ENCODE results near the gene OBP2A.

DNA sequence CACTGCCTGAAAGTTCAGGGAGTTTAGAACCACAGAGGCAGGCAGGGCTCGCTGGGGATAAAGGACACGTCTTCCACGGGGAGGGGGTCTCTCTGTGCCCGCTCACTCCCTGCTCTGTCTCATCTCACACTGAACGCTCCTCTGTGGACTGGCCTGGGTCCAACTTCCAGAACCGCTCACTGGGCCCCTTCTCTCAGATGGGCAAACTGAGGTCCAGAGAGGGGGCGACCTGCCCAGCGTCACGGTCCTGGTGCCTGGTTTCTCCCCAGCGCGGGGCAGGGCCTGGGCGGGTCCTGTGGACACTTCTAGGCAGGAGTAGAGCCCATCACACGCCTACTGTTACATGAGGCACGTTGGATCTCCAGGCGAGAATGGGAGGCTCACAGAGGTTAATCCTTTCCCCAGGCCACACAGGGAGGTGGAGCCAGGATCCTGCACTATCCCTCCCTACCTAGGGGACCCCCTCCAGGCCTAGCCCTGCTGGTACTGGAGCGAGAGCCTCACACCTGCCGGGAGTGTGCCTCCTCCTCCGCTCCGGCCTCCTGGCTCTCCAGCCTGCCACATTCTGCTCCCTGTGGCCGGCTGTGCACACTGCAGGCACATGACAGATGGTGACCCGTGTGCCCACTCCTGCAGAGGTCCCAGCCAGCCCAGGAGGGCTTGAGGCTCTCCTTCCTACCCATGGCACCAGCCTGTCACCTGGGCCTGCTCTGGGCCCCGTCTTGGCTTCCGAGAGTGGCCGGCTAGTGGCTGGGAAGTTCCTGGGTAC, 93.3 kb downstream of the RXRA start:
- RRBS: 17% methylated on average over 1 of the region's 24 CpGs

DNA sequence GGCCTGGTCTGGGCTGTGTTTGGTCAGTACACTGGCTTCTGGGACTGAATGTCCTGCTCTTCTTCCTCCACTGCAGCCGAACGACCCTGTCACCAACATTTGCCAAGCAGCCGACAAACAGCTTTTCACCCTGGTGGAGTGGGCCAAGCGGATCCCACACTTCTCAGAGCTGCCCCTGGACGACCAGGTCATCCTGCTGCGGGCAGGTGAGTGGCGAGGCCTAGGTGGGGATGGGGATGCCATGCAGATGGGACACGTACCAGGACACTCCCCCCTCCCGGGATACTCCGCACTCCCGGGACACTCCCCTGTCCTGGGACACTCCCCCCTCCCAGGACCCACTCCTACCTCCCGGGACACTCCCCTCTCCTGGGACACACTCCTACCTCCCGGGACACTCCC, 95.3 kb downstream of the RXRA start:
- RRBS: 94% methylated on average over 2 of the region's 13 CpGs

DNA sequence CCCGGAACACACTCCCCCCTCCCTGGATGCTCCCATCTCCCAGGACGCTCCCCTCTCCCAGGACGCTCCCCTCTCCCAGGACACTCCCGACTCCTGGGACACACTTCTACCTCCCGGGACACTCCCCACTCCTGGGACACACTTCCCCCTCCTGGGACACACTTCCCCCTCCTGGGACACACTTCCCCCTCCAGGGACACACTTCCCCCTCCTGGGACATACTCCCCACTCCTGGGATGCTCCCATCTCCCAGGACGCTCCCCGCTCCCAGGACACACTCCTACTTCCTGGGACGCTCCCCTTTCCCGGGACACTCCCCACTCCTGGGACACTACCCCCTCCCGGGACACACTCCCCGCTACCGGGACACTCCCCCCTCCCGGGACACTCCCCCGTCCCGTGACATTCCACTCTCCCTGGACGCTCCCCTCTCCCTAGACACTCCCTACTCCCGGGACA, 95.8 kb downstream of the RXRA start:
- RRBS: 95% methylated on average over 5 of the region's 17 CpGs

GRCh38 chr9:134455869-134456894, 129.9 kb downstream of the RXRA start:
- RRBS: 97% methylated on average over 9 of the region's 46 CpGs

DNA sequence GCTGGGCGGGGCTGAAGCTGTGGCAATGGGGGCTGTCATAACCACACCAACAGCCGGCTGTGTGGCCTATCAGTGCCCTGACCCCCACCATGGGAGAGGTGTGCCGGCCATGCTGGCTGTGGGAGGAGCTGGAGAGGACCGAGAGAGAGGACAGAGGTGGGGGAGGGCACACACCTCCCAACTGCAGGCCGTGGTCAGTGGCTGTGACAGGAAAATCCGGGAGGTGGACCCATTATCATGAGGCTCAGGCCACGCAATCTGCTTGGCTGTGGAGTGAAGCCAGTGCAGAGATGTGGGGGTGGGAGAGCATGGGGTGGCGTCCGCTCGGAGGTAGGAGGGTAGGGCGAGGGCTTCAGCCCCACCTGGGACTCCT, 136.0 kb downstream of the RXRA start:
- RRBS: 55% methylated on average over 2 of the region's 11 CpGs

GRCh38 chr9:134579460-134579812, 62.2 kb upstream of the COL5A1 start:
- RRBS: no CpG with 5 or more reads among the region's 1 CpG

GRCh38 chr9:134692305-134692838, 50.8 kb downstream of the COL5A1 start:
- RRBS: no CpG with 5 or more reads among the region's 13 CpGs

DNA sequence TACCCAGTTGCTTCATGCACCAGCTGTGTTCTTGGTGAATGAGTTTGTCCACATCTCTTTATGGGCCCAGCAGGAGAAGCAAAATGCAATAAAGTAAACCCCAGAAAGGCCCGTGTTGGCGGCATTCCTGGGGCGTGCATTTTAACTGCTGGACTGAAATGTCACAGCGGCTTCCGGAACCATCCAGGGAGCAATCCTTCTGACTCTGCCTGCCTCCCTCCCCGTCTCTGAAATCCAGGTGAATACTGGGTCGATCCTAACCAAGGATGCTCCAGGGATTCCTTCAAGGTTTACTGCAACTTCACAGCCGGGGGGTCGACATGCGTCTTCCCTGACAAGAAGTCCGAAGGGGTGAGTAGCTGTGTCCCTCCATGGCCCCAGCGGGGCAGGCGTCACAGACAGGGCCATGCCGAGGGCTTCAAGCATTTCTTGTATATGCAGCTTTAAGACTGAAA, 55.0 kb upstream of the FCN2 start:
- RRBS: no CpG with 5 or more reads among the region's 14 CpGs

DNA sequence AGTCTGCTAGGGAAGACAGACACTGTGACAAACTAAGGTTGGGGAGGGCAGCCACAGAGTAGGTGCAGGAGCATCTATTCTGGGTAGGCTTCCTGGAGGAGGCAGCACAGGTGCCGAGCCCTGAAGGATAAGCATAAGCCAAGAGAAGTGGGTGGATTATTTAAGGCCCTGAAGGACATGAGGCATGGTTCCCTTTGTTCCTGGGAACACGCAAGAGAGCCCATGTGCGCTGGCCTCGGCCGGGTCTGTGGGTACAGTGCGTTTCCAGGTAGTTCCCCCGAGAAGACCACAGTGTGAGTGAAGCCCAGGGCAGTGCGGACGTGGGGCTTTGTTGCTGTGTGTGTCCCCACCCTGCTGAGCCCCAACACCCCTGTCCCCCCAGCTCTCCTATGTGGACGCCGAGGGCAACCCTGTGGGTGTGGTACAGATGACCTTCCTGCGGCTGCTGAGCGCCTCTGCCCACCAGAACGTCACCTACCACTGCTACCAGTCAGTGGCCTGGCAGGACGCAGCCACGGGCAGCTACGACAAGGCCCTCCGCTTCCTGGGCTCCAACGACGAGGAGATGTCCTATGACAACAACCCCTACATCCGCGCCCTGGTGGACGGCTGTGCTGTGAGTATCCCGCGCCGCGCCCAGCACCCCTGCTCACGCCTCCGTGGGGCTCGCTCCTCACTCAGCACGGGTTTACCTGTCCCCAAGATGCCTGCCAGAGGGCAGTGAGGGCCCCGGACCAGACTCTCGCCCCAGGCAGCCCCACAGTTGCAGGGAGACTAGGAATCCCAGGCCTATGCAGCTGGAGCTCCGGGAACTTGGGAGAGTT, 45.8 kb upstream of the FCN2 start:
- RRBS: 94% methylated on average over 3 of the region's 34 CpGs

GRCh38 chr9:134936250-134937122, 18.8 kb upstream of the FCN1 start:
- RRBS: no CpG with 5 or more reads among the region's 17 CpGs

- RRBS: 36% methylated on average over 4 of the region's 19 CpGs
Observed at GRCh38 chr9:135126461-135126877, 39.0 kb downstream of the OLFM1 start.

DNA sequence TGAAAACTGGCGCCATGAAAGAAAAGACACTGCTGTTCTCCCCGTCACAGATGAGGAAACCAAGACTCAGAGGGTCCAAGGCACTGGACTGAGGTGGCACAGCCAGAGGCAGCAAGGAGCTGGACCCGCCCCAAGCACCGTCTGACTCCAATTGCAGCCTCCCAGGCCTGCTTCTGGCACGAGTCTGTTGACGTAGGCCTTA, 193.2 kb downstream of the OLFM1 start:
- RRBS: no CpG with 5 or more reads among the region's 6 CpGs

- RRBS: 16% methylated on average over 4 of the region's 12 CpGs
Observed at GRCh38 chr9:135373530-135373942, 106.0 kb upstream of the PPP1R26 start.

DNA sequence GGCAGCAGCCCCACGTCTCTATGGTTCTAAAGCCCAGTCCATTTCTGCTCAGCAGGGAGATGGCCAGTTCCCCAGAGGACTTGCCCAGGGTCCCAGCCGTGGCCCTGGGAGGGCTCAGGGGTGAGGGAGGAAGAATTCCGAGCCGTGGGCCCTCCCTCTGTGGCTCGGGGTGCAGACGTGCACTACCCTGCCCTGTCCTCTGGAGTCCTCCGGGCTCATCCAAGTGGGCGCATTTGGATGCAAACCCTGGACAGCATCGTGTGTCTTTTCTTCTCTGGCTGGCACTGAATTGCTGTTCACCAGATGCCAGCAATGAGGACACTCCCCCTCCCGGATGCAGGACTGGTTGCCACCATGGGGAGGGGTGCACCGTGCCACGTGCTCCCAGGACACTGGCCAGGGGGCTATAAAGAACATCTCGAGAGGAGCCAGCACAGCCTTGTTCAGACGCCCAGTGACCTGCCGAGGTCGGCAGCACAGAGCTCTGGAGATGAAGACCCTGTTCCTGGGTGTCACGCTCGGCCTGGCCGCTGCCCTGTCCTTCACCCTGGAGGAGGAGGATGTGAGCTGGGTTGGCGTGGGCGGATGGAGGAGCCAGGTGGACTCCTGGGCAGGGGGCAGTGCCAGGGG, at the start of gene OBP2A:
Gene OBP2A (plus strand): TSS at position 436 of the 630 bp plus-strand sequence.
- RRBS: 96% methylated on average over 3 of the region's 21 CpGs

GRCh38 chr9:135704562-135705101, 2.6 kb downstream of the KCNT1 start:
- RRBS: no CpG with 5 or more reads among the region's 10 CpGs

DNA sequence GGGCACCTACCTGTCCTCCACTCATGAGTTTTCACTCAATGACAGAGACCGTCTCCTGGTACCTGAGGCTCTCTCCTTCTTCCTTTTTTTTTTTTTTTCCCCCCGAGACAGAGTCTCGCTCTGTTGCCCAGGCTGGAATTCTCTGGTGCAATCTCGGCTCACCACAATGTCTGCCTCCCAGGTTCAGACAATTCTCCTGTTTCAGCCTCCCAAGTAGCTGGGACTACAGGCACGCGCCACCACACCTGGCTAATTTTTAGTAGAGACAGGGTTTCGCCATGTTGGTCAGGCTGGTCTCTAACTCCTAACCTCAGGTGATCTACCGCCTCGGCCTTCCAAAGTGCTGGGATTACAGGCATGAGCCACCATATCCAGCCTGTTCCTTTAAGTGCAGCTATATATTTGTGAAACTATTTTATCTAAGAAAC, 46.1 kb downstream of the CAMSAP1 start:
- RRBS: no CpG with 5 or more reads among the region's 9 CpGs

- RRBS: 96% methylated on average over 5 of the region's 30 CpGs
Observed at GRCh38 chr9:135930196-135931090, 23.1 kb upstream of the CAMSAP1 start.

- RRBS: no CpG with 5 or more reads among the region's 31 CpGs
Observed at GRCh38 chr9:135932540-135933396, 25.4 kb upstream of the CAMSAP1 start.

DNA sequence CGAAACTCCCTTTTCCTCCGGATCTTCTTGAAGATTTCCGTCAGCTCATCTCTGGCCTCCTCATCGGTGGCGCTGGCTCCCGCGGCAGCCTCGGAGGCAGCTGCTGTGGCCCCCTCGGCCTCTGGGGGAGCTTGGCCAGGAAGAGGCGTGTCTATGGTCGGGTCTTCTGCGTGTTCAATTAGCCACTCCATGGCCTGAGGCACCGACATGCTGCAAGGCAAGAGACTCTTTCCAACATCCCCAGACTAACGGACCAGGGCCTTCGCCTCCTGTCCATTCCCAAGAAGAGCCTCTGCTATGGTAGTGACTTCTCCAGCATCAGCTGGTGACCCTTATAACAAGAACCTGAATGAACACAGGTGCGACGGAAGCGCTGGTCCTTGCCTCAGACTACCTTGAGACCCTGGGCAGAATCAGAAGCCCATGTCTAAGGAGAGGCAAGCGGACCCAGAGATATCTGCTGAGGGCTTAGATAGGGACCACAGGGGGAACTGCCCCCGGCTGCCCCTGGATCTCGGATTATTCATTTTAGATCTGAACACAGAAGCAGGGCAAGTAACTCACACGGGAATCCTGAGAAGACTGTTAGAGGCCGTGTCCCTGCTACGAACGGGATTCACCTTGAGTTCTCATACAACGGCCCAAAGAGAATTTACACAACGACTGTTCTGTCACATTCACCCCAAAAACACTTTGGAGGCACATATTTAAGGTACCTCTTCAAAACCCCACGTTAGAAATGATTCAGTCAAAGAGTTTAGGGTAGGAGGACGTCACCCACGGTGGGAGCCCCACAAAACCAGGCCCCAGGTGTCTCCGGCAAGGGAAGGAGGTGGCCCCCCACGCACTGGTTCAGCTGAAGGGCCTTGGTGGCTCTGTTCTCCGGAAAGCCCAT, 15.9 kb downstream of the UBAC1 start:
- RRBS: 99% methylated on average over 3 of the region's 33 CpGs

GRCh38 chr9:136002951-136003608, 41.9 kb upstream of the UBAC1 start:
- RRBS: 95% methylated on average over 6 of the region's 20 CpGs